Natural killer cell (primary cell): ENCODE measurements around the gene ALDH7A1.

GRCh38 chr5:123401968-123402263 is 21.3 kb downstream of the CEP120 start:
- PRO-cap, result no peak

DNA sequence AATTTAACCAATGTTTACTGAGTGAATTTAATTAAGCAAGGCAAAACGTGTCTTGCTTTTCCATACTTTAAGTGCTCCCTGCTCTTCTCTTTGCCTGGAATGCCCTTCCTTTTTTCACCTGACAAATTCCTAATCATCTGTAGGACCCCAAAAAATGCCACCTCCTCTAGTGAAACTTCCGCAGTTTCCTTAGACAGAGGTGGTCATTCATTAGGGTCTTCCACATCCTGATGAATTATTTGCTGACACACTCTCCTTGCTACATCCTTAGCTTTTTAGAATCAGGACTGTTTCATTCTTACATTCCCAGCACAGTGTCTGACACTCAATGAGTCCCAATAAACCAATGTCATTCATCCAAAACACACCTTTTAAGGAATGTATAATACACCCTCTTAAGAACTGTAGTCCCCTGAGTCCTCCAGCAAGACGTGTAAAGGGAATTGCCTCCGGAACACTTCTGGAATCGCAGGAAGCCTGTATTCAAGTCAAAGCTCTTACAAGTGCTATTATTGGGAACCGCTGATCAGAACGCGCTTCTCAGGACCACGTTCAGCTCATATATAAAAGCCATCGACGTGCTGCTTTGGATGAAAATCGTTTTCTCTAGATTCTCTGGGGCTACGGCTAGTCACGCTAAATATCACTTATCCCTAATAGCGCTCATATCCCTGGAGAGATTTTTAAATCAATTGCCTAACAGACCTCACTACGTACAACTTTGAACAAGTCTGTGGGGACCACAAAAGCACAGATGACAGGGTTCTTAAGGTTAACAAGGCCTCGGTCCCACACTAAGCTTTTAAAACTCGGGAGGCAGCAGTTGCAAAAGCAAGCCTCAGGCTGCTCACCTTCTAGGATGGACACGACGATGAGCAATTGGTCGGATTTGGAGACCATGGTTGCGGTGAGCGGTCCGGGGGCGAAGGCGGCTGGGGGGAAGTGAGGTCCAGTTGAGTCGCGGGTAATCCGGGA is 817 bp downstream of the CEP120 start:
- PRO-cap, result bidirectional peak, plus-strand start at position 805 of the sequence, minus-strand start at position 565 of the sequence

DNA sequence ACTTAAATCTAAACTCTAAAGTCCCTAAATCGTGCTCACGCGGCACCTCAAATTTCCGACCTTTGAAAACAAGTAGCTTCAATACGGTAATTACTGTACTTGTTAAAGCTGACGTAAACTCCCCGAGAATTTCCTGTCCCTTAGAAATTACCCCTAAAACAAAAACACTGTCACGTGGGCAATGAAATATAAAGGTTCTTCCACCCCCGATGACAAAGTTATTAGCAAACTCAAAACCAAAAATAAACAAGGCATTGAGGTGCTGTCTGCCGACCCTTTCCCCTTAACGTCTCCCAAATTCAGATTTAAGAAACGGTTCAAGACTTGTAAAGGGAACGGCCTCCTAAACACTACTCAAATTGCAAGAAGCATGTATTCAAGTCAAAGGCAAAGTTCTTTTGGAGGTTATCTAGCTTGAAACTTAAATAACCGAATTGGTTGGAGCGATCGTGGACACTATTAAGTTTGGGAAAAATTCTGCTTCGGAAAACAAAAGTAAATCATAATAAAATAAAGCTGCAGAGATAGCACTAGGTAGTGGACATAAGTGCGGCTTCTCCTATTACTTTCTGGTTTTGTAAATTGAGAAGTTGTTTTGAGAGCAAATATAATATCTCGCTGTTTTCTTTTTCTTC is 683 bp upstream of the CEP120 start:
- PRO-cap, result bidirectional peak, plus-strand start at position 167 of the sequence, minus-strand start at position 64 of the sequence; unidirectional peak, minus-strand start at position 307 of the sequence

- PRO-cap, result no peak
These were observed 5.9 kb upstream of the CEP120 start for GRCh38 chr5:123429123-123429509.

DNA sequence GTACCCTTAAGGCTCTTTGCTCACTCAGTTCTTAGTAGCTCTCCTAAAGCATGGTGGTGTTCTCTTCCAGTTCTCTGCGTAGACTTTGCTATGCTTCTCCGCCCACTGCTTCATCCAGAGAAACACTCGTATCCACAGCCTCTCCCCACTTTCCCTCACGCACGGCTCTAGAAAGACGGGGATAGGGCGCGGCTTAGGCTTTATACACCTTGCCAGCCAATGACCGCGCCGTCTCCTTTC is 247 bp upstream of the CSNK1G3 start:
- PRO-cap, result bidirectional peak, plus-strand start outside the sequence, minus-strand start at position 174 of the sequence

GRCh38 chr5:123548272-123549018 is 36.5 kb downstream of the CSNK1G3 start:
- PRO-cap, result no peak

DNA sequence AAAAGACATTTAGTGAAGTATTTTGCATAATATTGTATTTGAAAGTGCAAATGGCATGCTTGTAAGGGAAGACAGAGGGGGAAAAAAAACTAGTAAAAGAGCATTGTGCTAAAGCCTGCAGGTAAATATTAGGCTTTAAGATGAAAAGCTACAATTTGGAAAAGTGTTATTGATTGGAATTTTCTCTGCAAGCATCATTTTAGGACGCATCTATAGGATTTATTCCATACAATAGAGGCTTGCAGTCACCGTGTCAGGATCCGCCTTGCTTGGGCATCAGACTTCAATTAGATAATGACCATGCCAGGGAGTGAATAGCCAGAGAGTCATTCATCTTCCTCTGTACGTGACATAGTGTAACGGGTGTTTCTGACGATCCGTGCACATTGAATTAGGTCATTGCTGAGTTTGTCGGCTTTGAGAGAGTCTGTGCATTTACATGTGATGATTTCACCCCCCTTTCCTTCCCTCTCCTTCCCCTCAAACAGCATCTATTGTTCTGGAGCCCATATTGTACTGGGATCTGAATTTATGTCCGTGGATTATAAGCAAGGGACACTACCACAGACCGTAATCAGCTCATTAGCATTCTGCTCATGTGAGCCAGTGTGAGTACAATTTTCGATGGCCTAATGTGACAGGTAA is 301.8 kb downstream of the CSNK1G3 start:
- PRO-cap, result no peak

DNA sequence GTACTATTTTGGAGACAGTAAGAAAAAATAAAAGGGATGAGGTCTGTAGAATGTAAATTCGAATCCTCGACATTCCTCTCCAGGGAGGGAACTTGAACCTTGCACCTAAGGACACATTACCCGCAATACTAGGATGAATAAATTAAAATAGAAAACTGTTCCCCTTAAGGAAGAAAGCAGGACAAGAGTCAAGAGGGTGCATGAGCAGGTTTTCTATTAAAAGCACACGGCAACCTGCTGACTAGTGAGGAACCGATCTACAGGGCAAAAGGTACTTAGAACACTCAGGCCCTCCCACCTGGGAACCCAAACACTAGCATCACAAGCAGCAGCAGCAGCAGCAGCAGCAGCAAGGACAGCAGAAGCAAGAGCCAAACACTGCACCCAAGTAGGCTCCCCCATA is 2.9 kb downstream of the ZNF608 start:
- PRO-cap, result no peak

DNA sequence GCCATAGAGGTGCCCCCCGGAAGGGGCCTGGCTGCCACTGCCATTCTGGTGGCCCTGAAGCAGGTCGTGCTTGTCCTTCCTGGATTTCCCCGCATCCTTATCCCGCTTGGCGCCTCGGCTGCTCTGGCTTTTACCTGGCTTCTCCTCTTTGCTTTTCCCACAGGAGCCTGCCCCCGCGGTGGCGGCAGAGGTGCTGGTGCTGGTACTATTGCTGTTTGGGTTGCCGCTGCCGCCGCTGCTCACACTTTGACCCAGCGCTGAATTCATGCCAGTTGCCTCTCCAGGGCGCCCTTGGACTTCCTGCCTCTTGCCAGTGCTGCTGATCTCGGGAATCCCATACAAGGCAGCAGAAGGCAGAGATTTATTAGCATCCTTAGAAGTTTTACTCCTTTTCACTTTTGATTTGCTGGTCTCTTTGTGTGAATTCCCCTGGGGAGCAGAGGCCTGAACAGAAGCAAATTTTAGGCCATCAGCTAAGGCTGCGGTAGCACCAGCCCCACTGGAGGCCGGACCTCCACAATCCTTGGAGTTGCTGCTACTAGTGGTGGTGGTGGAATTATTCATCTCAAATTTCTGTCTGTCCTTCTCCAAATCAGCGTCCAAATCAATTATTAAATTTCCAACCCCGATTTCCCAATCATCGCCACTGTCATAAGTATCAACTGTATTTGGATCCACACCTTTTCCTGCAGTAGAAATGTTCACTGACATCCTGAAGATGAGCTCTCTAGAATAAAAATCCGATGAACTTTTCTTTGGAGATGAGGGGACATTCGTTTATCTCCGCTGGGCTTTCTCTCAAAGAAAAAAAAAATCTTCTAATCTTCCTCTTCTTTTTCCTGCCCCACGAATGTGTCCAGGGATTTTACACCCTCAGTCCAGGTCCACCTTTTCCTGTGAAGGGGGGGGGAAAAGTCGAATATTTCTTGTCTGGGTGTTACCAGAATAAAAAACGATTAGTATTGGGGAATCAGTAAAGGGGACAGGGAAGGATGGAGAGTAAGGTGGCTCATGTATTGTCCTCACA is 1.8 kb downstream of the ZNF608 start:
- PRO-cap, result no peak

DNA sequence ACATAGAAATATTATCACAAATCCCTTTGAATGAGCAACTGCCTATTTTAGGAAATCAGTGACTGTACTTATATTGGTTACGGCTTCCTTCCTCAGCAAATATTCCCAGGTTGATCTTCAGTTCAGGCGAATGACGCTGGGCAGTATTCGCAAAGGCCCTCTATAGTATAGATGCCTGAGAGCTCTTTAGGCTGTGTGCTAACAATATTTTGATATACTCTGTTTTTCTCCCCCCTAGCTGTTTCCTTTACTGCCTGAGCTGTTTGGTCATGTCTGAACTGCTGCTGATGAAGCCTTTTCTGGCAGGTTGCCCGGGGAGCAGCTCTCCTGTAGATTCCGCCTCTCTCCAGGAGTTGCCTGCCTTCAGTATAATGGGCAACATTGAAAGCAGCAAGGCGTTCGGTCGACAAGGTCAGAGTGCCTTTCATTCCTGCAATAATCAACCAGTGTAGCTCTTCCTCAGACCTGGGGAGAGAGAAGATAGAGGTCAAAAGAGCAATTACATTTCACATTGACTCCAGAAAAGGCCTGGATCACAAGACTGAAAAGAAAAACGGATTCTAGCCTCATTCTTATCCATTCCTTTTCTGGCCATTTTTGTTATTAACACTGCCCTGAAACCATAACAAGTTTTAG is 60.0 kb upstream of the ZNF608 start:
- PRO-cap, result no peak

DNA sequence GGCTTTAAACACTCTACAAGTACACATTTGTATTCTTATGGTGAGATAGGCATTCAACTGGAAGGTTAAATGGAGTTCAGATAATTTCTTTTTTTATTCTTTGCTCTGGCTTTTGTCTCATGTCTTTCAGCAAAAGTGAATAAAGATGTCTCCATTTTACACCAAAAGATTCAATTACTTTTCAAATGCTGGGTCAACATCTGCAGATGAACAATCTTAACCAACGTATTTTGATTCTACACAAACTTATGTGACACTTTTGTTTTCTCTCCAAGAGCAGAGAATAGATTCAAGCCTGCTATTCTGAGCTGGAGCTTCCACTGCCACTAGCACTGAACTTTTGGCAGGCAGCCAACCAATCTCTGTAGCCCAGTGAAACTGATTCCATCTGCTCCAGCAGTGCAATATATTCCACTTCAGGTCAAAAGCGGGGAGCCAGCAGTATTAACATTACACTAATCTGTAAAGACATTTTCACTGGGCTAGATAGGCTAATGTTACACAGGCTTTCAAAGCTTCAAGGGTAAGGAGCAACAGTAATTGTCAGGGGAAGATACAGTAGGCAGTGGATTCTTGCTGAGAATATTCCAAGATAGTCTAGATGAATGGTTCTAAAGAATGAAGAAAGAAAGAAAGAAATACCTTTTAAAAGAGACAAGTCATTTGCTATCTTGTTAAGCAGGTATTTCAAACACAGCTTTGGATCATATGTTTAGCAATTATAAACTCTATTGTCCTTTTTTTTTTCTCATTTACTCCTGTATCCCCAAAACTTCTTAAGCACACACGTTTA is 452.1 kb upstream of the ZNF608 start:
- PRO-cap, result no peak

DNA sequence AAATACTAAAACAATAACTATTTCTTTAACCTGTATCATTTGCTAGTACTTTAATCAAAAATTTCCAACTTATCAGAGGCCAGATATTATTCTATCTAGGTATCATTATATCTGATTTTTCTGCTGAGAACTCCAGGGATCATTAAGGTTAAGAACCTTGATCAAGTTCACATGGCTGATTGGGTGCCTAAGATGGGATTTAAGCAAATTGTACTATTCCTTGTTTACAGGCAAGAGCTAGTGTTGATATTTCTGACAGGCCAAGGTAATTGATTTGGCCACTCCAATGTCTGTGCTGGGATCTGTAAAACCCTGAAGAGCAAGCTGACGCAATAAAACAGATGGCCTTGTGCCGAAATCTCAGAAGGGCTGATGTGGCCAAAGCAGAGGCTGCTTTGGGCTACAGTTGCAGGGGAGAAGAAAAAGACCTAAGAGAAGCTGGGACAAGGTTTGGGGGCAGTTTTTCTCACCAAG is 463.1 kb upstream of the ZNF608 start:
- PRO-cap, result no peak

- PRO-cap, result no peak
These were observed 531.1 kb upstream of the ZNF608 start for GRCh38 chr5:125277549-125277998.

GRCh38 chr5:126355683-126356337 is 67.4 kb upstream of the GRAMD2B start:
- PRO-cap, result no peak

DNA sequence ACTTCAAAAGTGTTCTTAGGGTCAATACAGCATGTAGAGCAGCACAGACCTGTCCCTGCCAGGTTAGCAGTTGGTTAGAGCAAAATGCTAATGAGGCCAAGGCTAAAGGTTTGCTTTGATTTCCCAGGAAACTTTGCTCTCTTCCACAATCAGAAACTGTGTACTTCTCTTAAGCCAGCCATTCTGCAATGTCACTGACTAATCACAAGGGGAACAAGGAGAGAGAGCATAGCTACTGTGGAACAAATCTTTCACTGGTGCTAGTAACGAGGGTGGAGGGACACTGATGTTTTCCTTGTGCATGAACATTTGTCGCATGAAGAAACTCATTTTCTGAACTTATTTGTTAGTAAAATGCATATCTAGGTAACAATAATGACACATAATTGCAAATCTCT is 53.0 kb upstream of the GRAMD2B start:
- PRO-cap, result no peak

- PRO-cap, result no peak
These were observed 39.0 kb downstream of the GRAMD2B start for GRCh38 chr5:126462177-126462572.

DNA sequence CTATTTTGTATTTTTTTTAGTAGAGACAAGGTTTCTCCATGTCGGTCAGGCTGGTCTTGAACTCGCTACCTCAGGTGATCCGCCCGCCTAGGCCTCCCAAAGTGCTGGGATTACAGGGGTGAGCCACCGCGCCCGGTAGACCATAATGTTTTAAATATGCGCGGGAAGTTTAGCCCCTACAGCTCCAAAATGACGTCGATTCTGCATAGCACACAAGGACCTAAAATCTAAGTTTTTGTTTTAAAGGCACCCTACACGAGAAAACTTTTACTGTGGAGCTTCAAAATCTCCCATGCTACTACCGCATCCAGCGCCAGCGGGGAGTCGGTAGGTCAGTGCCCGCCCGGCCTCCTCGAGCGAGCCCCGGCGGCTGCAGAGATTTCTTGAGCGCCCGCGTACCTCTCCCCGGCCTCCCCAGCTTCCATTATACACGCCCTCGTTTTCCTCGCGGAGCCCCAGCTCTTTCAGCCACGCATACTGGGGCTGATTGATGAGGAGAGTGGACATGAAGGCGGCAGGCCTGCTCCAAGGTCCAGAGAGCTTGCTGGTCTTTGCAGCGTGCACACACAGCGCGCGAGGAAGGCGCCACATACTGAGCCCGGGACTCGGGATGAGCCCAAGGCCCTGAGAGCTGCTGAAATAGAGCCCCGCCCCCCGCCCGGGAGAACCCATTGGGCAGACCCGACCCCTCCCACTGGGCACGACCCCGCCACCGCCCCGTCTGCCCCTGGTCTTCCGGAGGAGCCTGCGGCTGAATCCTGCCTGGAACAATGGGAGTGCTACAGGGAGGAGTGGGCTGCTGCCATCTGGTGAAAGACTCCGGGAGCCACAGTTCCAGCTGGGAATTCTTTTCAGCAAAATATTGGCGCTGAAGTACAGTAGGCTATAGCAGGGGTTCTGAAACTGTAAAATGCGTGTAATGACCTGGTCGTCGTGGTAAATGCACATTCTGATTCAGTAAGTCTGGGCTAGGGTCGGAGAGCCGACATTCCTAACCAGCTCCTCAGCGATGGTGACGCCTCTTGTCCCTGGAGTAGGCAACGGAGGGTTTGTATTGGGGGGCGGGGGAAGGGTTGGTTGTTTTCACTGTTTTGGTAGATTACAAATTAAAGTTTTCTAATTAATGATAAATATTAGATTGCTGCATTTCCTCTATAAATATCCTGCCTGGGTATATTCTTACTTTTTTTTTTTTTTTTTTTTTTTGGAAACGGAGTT is at the start of gene ALDH7A1:
Gene ALDH7A1 (minus strand): TSS at position 612 of the 1,218 bp plus-strand sequence.
- PRO-cap, result no peak

GRCh38 chr5:126845538-126846159 is 68.7 kb downstream of the LMNB1 start:
- PRO-cap, result bidirectional peak, plus-strand start at chr5:126845962, minus-strand start at chr5:126845818

GRCh38 chr5:126846489-126846775 is 69.5 kb downstream of the LMNB1 start:
- PRO-cap, result no peak

DNA sequence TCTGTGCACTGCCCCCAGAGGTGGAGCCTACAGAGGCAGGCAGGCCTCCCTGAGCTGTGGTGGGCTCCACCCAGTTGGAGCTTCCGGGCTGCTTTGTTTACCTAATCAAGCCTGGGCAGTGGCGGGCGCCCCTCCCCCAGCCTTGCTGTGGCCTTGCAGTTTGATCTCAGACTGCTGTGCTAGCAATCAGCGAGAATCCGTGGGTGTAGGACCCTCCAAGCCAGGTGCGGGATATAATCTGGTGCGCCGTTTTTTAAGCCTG is 118.8 kb downstream of the LMNB1 start:
- PRO-cap, result no peak